A549 (cell line): ENCODE results near the genes PHACTR2 and UTRN.

- PRO-cap: no peak
CAGE:
- cytosol, long polyA plus RNA: no peak
- long polyA plus RNA: no peak
- nucleus, long polyA plus RNA: no peak
These were observed 535 bp upstream of the ADGRG6 start for GRCh38 chr6:142301342-142301601.

DNA sequence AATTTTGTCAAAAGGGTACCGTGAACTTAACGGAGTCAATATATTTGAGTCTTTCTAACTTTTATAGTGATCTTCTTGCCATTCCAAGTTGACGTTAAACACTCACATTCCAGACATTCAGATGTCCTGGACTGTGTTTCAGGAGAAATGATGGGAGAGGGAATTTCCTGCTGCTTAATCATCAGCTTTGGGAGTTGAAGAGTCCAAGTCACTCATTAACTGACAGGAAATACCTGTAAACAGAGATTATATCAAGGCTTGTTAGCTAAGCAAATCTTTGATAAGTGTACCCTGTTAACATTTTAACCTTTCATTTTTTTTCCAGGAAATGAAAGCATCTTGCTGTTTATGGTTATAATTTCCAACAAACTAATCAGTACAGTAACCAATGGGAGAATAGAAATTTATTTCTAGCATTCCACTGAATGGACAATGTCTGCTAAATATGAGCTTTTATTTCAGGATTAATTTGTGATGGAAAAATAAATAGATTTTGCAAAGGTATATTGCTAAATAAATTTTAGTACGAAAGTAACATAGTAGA lies 73.5 kb downstream of the ADGRG6 start:
- PRO-cap: no peak
CAGE:
- cytosol, long polyA plus RNA: no peak
- long polyA plus RNA: no peak
- nucleus, long polyA plus RNA: no peak

DNA sequence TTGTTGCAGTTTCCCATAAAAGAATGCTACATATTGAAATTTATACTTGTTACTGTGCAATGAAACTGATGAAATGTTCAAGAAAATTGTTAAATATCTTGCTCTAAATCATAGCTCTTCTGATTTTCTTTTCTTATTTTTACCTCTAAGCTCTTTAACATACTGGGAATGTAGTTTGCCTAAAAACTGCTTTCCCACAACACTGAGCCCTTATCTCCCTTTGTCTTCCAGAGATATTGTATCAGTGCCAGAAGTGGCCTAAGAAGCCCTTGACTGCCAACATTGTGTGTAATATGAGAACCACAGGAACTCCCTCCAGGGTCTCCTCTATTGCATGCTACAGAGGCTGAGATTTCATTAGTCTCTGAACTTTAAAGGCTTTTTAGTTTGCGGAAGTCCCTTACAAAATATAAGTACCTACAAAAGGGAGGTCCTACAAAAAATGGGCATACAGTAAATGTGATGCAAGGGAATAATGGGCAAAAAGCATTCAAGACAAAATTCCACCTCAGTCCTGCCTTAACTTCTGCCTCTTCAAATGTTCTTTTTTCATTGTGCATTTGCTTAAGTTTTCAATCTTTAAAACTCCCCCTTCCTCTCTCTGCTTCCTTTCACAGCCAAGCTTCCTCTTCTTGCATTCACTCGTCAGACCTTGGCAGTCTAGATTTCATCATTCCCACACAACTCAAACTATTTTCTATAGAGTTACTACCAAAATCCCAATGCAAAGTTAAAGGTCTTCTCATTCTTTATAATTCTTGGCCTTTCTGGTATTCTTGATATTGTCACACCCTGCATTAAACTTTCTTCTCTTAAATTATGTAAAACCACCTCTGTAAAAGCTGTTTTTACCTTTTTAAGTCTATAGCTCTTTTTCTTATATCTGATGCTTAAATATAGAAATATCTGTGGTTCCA lies 76.5 kb downstream of the ADGRG6 start:
- PRO-cap: no peak
CAGE:
- cytosol, long polyA plus RNA: no peak
- long polyA plus RNA: no peak
- nucleus, long polyA plus RNA: no peak

DNA sequence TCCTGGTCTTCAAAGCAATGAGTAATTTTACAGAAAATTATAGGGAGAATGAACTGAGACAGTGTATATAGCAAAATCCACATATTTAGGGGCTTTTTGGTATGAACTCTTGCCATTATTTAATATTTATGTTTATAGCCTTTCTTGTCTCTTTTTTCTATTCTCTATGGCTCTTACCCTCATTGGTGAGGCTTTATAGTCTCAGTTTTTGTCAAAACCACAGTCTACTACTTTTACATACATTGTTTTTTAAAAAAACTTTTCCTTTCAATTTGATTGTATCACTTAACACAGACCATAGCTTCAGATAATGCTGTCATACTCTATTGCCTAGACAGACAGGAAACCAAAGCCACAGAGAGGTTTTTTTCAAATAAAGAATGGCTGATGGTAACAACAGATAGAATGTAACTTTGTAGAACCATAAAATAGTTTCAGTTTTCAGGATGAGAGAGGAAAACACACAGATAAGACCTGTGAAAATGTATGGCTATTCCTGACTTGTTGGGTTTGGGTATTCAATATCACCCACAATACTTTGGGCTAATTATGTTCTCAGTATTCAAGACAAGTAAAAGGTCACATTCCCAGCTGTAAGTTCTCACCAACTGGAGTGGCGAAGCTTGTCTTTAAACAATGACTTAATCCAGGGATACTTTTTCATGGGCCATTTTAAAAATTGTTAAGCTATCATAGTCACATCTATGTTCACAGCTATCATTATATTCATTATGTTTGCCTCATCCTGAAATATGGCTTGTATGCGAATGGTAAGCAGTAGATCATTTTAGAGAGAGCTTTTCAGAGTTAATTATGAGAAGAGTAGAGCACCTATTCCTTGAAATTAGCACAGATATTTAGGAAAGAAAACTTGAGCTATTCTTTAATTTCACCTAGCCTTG lies 94.0 kb downstream of the ADGRG6 start:
- PRO-cap: no peak
CAGE:
- cytosol, long polyA plus RNA: no peak
- long polyA plus RNA: no peak
- nucleus, long polyA plus RNA: no peak

DNA sequence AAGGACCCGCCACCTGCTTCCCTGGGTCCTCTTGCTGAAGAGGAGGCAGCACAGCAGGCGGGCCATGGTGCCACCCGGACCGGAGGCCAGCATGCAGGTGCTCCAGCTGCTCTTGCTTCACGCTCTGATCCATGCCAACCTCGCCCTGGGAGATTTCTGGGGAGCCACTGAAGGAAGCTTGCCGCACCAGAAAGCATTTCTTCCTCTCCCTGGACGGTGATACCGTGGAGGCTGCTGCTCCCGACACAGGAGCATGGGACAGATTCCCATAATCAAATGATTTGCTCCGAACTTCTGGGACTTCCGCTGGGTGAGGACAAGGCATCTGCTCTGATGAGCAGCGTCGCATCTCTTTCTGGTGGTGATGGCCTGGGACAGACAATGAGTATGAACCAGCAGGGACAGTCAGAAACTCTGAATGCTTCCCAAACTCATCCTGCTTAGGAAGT lies 173.6 kb downstream of the HIVEP2 start:
- PRO-cap: no peak
CAGE:
- cytosol, long polyA plus RNA: no peak
- long polyA plus RNA: no peak
- nucleus, long polyA plus RNA: no peak

DNA sequence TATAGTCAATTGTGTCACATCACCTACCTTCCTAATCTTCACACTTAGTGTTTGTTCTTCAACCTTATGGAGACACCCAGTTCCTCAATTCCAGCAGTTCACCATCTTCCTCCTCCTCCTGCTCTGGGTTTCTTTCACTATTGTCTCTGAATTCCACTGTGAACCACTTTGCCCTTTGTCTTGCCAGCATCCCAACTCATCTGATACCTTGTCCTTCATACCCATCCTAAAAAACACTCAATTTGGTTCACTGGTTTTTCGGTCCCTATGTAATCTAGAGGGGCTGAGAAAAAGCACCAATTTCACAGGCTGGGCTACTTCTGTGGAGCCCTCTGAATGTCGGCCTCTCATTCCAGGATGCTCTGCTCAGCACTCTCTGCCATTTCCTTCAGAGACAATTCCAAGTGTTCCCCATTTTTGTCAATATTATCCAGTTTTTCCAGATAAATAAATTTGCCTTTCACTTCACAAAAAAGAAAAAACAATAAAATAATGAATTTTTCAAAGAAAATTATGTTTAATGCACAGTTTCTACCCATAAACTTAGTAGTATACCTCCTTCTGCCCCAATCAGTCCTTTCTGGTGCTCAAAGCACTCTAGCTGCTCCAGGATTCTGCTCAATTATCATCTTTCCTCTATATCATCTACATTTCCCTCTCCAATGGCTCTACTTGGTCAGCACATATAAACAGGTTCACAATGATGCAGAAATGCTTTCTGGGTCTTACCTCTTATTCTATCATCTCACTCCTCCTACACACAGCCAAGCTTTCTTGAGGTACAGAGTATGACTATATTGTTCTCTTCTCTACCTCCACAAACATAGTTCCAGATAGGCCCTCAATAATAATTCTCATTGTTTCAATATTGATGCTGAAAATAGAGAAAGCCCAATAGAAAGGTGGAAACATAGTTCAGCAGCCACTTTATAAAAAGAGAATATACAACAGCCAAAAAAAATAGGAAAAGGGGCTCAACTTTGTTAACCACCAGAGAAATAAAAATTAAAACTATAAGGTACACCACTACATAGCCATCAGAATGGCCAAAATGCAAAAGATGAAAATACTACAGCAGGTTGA lies 48.5 kb downstream of the HIVEP2 start:
- PRO-cap: no peak
CAGE:
- cytosol, long polyA plus RNA: no peak
- long polyA plus RNA: no peak
- nucleus, long polyA plus RNA: no peak

DNA sequence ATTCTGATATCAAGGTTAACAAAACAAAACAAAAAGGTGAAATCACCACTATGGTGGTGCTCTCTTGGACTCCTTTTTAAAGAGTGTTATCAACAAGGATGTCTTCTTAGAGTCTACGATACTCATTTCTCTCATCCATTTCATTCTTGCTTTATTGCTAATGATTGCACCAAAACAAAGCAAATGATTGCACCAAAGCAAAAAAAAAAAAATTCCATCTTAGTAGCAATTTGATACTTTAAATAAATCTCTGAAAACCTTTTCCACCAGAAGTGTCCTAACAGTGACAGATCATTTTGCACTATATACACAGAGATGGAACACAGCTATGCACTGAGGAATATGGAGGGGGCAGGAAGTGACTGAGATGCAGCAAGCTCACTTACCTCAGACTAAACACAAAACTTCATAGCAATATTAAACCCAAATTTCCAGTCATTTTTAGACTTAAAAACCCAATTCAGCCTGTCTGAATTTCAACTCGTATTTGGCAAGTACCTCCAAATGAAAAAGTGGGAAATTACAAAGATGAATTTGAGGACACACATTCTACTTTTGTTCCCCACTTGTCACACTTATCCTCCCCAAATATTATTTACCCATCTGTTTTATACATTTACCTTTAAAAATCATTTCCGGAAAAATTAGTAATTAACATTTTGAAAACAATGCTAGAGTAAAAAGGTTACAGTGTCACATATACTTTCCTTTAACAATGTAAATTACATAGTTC lies 41.1 kb downstream of the HIVEP2 start:
- PRO-cap: no peak
CAGE:
- cytosol, long polyA plus RNA: no peak
- long polyA plus RNA: no peak
- nucleus, long polyA plus RNA: no peak

- PRO-cap: no peak
CAGE:
- cytosol, long polyA plus RNA: no peak
- long polyA plus RNA: no peak
- nucleus, long polyA plus RNA: no peak
These were observed 19.3 kb downstream of the HIVEP2 start for GRCh38 chr6:142925544-142926135.

DNA sequence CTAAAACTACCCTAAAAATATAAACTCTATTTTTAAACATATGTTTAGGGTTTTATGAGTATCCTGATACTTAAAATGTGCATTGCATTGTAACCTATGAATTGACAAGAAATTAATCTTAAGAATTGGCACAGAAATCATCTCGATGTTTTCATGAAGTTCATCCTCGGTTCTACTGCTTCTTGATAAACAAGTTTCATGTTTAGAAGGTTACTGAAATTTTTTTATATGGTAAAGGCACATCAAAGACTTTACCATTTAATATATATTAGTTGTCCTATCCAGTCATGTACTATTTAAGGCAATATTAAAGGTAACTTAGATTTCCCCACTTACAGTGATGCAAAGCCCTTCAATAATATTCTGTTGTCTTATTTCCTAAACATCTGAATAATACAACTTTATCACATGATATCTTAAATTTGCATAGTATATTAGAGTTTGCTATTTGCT lies 16.7 kb downstream of the HIVEP2 start:
- PRO-cap: no peak
CAGE:
- cytosol, long polyA plus RNA: no peak
- long polyA plus RNA: no peak
- nucleus, long polyA plus RNA: no peak

DNA sequence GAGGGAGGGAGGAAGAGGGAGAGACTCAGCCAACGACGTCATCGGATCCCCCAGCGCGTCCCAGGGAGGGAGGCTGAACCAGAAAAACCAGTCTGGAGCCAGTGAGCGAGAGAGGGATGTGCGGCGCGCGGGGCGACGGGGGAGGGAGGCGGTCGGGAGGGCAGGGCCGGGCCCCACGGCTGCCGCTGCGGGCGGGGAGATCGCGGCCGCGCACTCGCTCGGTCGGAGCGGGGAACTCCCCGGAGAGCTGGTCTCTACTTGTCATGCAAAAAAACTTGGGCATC lies 1.4 kb upstream of the HIVEP2 start:
- PRO-cap: bidirectional peak, plus-strand start at position 134 of the sequence, minus-strand start outside the sequence
CAGE:
- cytosol, long polyA plus RNA: no peak
- long polyA plus RNA: no peak
- nucleus, long polyA plus RNA: no peak

GRCh38 chr6:142948652-142948851 lies 3.6 kb upstream of the HIVEP2 start:
- PRO-cap: no peak
CAGE:
- cytosol, long polyA plus RNA: no peak
- long polyA plus RNA: no peak
- nucleus, long polyA plus RNA: no peak

DNA sequence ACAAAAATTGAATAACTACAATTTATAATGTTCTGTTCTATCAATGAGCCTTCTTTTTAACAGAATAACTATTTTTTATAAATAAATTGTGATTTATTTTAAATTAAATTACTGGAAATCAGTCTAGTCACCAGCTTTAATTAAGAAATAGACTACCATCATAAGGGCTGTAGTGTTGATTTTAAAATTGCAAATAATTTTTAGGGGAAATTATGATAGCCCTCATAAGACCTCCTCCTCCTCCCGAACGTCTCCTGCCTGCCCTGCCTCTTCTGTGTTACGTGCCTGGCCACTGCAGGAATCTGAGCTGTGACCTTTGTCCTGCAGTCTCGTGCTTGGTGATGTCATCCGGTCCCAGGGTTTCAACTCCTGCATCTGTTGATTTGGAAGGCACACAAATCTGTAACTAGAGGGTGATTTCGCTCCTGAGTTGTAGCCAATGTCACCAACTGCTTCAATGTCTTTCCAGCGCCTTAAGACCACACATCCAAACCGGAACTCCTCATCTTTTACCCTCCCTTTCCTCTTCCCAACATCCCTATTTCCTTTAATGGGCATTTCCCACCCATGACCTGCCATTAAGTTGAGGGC lies 163.2 kb downstream of the AIG1 start:
- PRO-cap: no peak
CAGE:
- cytosol, long polyA plus RNA: no peak
- long polyA plus RNA: no peak
- nucleus, long polyA plus RNA: no peak

GRCh38 chr6:143528488-143528950 lies 17.0 kb upstream of the FUCA2 start:
- PRO-cap: no peak
CAGE:
- cytosol, long polyA plus RNA: no peak
- long polyA plus RNA: no peak
- nucleus, long polyA plus RNA: no peak

- PRO-cap: no peak
CAGE:
- cytosol, long polyA plus RNA: no peak
- long polyA plus RNA: no peak
- nucleus, long polyA plus RNA: no peak
These were observed 28.5 kb upstream of the FUCA2 start for GRCh38 chr6:143539844-143540574.

- PRO-cap: no peak
CAGE:
- cytosol, long polyA plus RNA: no peak
- long polyA plus RNA: start-site peak on the plus strand at chr6:143677931-143678039, 24 and 99 reads in 2 replicates
- nucleus, long polyA plus RNA: no peak
These were observed at the start of gene PHACTR2 for GRCh38 chr6:143677523-143678499. Gene PHACTR2, plus strand, starts transcription at chr6:143677965.

GRCh38 chr6:143744815-143746040 lies 67.5 kb downstream of the PHACTR2 start:
- PRO-cap: no peak
CAGE:
- cytosol, long polyA plus RNA: no peak
- long polyA plus RNA: no peak
- nucleus, long polyA plus RNA: no peak

GRCh38 chr6:143843439-143843961 lies 362 bp downstream of the LTV1 start:
- PRO-cap: no peak
CAGE:
- cytosol, long polyA plus RNA: no peak
- long polyA plus RNA: no peak
- nucleus, long polyA plus RNA: no peak

GRCh38 chr6:144154625-144155286 lies 4.4 kb downstream of the STX11 start:
- PRO-cap: no peak
CAGE:
- cytosol, long polyA plus RNA: no peak
- long polyA plus RNA: no peak
- nucleus, long polyA plus RNA: no peak

DNA sequence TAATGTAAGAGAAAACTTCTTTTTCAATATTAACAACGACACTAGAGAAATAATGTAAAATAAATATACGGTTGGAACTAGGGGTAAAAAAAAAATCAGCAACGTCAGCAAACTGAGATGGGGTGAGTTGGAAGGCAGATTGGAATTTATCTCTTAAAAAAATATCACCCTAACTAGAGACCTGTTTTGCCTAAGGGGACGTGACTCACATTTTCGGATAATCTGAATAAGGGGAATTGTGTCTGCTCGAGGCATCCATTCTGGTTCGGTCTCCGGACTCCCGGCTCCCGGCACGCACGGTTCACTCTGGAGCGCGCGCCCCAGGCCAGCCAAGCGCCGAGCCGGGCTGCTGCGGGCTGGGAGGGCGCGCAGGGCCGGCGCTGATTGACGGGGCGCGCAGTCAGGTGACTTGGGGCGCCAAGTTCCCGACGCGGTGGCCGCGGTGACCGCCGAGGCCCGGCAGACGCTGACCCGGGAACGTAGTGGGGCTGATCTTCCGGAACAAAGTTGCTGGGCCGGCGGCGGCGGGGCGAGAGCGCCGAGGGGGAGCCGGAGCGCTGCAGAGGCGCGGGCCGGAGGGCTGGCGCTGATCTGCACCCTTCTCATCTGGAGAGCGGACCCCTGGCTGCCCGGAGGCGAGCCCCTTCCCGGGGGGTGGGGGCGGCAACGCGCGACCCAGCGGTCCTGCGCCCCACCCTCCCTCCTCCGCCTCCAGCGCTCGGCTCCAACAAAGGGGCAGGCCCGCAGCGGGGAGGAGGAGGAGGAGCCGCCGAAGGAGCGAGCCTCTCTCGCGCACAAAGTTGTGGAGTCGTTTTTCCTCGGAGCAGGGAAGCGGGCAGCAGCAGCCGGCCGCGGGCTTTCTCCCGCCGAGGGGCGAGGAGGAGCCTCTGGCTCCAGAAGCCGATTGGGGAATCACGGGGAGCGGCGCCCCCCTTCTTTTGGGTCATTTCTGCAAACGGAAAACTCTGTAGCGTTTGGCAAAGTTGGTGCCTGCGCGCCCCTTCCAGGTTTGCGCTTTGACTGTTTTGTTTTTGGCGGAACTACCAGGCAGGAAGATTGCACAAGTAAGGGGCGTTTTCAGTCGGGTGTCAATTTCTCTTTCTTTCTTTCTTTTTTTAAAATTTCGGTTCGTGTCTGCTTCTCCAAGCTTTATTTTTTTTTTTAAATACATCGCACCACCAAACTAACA lies at the start of gene UTRN:
TSS of gene UTRN (plus strand) at position 811 of the 1,189 bp plus-strand sequence.
- PRO-cap: bidirectional peak, plus-strand start at position 811 of the sequence, minus-strand start at position 729 of the sequence
CAGE:
- cytosol, long polyA plus RNA: no peak
- long polyA plus RNA: start-site peak on the plus strand centred at position 797 of the sequence, 153 bp wide, 98 and 60 reads in 2 replicates
- nucleus, long polyA plus RNA: start-site peak on the plus strand centred at position 781 of the sequence, 72 bp wide, 148 and 294 reads in 2 replicates

DNA sequence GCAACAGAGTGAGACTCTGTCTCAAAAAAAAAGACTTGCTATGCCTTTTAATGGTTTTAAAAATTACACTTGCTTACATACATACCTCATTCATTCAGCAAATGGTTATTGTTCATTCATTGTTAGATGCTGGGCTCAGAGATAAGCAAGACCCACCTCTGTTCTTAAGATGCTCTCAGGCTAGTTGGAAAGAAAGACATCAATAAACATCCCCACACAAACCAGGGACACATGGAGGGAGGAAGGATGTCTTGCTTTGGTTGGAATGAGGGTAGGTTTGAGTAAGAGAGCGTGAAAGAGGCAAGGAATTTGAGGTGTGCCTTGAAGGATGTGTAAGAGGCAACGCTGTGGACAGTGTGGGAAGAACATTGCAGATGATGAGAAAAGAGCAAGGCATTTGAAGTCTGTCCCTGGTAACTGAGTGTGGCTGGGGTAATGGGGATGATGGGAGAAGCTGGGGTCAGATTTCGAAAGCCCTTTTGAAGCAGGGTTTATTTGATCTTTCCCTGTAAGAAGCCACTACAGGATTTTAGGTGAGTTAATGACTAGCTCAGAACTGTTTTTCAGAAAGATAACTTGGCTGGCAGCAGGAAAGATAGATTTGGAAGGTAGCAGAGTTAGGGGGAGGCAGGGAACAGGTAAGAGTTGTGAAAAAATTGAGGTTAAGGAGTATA lies 17.5 kb downstream of the UTRN start:
- PRO-cap: no peak
CAGE:
- cytosol, long polyA plus RNA: no peak
- long polyA plus RNA: no peak
- nucleus, long polyA plus RNA: no peak